T-cell (primary cell): ENCODE data around the genes C17orf113, KCNH4, STAT5B and TUBG1.

DNA sequence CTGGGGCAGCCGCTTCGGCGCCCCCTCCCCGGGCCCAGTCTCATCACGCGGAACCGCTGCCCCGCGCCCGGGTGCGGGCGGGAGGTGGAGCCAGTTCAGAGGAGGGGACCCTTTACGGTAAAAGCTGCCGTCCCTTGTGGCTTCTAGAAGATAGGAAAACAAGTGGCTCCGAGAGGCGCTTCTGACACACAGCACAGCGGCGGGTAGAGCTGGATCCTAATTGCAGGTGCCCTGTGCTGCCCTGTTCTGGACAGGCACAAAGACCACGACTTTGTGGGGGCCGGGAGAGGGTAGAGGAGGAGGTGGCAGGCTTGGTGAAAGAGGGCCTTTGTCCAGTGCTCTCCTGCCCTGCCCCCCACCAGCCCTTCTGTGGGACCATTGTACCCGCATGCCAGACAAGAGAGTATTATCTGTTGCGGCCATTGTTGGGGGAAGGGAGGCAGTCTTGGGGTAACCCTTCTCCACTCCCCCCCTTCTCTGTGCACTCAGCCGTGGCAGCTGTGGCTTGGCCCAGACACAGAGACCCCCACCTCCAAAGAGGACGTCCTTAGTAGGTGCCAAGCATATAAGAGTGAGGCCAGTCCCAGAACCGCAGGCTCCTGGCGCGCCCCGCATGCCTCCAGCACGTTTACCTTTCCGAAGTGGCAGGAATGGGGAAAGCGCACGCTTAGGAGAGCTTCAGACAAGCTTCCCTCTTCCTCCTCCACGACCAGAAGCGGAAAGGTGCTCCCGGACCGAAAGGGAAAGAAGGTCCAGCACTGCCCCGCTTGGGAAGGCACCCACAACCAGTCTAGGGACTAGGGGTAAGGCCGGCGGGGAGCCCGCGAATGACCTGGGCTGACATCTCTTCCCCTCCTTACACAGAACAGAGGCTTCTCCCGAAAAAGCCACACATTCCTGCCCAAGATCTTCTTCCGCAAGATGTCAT is 873 bp downstream of the CNP start:
- PRO-cap, 7 experiments: peak in 4 of 7 experiments; most common plus-strand start position 184 of the sequence (in 4); most common minus-strand start position 36 of the sequence (in 1)

DNA sequence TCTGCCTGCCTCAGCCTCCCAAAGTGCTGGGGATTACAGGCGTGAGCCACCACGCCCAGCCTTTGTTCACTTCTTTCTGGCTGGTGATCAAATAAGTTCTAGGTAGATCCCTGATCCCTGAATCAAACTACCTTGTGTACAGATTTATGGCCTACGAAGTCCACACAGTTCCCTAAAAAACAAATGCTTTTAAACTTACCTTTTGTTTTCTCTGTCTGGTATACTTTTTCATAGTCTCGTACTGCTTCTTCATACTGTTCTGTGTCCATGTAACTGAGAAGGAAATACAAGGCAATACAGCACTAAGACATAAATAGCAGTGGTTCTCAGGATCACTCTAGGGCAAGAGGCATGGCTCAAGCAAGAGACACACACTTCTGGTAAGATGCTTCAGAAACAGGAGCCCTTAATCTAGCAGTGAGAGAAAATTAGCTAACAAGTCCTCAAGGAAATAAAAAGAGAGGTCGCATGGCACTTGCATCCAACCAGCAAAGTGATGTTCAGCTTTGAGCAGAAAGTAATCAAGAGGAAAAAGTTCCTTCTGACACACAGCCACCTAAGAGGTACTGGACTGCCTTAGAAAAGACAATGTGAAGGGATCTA is 16.9 kb downstream of the CNP start:
- PRO-cap, 7 experiments: no peak in any of the 7 experiments

DNA sequence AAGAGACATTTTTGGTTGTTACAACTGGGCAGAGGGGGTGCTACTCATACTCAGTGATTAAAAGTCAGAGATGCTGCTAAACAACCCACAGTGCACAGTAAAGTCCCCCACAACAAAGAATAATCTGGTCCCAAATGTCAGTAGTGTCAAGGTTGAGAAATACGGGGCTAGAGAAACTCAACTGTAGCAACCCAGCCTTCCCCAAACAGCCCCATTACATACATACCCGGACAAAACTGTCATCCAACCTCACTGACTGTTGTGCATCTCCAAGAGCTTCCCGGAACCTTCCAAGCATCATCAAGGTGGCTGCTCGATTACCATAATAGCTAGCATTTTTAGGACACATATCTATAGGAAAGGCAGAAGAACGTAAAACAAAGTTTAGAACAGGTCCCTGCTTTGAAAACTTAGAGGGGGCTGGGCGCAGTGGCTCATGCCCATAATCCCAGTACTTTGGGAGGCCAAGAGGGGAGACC is 20.3 kb downstream of the DNAJC7 start:
- PRO-cap, 7 experiments: no peak in any of the 7 experiments

GRCh38 chr17:42023406-42023998 is 3.6 kb downstream of the NKIRAS2 start:
- PRO-cap, 7 experiments: no peak in any of the 7 experiments

DNA sequence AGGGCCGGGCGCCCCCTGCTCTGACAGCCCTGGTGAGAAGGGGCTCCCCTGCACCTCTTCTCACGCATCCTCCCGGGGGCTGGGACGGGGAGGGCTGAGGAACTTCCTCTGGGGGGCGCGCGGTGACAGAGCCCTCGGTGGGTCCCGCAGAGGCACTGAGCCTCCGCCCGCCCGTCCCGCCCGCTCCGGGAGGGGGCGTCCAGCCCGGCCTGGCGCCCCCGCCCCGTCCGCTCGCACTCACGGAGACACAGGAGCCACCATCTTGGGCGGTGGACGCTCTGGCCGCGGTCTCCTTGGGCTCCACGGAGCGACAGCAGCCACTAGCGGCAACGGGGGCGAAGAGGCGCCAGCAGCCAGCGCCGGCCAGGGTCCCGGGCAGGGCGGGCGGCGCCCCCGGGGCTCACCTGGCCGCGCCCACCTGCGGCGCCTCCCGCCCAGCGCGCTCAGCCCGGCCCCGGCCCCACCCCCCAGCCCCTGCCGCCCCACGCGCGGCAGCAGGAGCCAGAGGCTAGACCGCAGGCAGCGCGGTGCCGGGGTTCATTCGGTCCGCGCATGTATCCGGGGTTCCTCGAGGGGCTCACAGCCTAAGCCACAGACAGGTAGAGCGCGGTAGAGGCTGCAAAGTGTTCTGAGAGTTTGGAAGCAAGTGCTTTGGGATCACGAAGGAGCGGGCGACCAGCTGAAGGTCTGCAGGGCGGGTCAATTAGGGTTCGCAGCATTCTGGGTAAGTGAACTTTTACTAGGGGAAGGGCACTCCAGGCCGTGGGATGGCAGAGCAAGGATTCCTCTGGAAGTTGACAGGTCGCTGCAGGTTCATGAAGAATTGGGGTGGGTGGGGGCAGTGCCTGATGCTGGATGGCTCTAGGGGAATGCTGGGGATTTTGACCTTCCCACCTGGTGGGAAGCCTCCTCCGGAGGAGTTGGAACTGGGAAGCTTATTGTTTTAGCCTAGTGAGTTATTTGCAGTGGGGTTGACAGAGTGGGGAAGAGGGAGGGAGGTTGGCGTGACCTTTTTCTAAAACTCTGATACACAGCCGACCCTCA is at the start of gene C17orf113:
TSS of gene C17orf113 (minus strand) at position 286 of the 1,044 bp plus-strand sequence.
- PRO-cap, 7 experiments: peak in 3 of 7 experiments; most common plus-strand start position 540 of the sequence (in 3); most common minus-strand start position 264 of the sequence (in 1)

GRCh38 chr17:42129020-42130009 is 6.7 kb downstream of the HSPB9 start:
- PRO-cap, 7 experiments: peak in 1 of 7 experiments; most common minus-strand start chr17:42129218 (in 1)

GRCh38 chr17:42130356-42130762 is 7.8 kb downstream of the HSPB9 start:
- PRO-cap, 7 experiments: no peak in any of the 7 experiments

- PRO-cap, 7 experiments: peak in 1 of 7 experiments; most common minus-strand start chr17:42181072 (in 1)
Observed at GRCh38 chr17:42180776-42181159, at the start of gene KCNH4. KCNH4 (minus strand) TSS chr17:42181142.

DNA sequence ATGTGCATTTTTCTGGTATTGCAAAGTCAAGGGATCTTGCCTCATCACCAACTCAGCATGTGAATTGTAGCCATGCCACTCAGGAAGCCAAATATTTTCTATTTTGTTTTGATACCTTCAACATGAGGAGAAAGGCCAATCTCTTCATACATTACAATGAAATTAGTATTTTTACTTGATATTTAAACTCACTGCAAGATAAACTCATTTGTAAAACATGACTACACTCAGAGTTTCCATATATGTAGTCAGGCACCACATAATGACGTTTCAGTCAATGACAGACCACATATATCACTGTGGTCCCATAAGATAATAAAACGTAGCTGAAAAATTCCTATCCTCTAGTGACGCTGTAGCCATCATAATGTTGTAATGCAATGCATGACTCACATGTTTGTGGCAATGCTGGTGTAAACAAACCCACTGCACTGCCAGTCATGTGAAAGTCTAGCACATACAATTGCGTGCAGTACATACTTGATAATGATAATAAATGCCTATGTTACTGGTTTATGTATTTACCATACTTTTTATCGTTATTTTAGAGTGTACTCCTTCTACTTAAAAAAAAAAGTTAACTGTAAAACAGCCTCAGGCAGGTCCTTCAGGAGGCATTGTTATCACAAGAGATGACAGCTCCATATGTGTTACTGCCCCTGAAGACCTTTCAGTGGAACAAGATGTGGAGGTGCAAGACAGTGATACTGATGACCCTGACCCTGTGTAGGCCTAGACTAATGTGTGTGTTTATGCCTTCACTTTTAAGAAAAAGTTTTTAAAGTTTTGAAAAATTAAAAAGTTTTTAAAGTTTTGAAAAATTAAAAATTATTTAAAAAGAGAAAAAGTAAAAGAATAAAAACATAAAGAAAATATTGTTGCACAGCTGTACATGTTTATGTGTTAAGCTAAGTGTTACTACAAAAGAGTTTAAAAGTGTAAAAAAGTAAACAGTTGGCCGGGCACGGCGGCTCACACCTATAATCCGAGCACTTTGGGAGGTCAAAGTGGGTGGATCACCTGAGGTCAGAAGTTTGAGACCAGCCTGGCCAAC is 9.1 kb downstream of the STAT5B start:
- PRO-cap, 7 experiments: peak in 4 of 7 experiments; most common plus-strand start position 392 of the sequence (in 1); most common minus-strand start position 264 of the sequence (in 2)

DNA sequence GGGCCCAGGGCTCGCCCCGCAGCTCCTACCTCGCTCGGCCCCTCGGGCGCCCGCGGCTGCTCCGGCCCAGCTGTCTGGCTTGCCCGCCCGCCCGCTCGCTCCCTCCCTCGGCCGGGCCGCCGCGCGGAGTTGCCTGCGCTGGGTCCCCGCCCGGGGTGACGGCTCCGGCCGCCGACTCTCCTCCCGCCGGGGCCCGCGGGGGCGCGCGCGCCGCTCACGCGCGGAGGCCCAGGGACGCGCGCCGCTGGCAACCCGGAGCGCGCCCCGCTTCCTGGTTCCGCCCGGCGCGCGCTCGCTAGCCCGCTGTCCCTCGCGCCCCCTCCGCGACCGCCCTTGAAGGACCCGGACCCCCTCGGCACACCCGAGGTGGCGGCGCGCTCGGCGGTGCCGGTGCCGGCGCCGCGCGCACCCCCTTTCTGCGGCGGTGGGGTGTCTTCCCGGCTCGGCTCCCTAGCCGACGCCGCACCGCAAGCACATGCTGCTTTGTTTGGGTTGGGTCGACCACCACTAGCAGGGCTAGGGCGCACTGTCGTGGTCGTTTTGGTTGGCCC is at the start of gene STAT5B:
TSS of gene STAT5B (minus strand) at position 173 of the 551 bp plus-strand sequence.
- PRO-cap, 7 experiments: peak in 7 of 7 experiments; most common plus-strand start position 269 of the sequence (in 7); most common minus-strand start position 157 of the sequence (in 7)

DNA sequence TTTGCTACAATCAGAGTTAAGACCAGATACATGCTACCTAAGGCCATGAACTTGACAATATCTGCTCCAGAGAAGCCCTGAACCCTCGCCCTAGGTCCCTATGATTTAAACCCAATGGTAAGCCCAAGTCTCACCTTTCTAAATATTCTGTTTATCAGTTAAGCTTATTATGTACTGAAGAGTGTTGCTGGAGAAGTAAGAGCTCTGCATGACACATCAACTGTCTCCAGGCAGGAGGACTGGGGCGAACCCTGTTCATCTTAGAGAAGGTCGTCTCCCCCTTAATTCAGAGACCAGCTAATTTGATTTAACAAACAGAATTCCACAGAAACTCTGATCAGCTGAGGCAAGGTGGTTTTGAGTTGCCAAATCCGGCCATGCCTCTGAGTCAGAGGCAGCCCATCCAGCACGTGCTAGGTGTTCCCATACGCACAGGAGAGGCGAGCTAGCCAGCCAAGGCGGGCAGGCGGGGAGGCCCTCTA is 25.4 kb downstream of the STAT5A start:
- PRO-cap, 7 experiments: no peak in any of the 7 experiments

DNA sequence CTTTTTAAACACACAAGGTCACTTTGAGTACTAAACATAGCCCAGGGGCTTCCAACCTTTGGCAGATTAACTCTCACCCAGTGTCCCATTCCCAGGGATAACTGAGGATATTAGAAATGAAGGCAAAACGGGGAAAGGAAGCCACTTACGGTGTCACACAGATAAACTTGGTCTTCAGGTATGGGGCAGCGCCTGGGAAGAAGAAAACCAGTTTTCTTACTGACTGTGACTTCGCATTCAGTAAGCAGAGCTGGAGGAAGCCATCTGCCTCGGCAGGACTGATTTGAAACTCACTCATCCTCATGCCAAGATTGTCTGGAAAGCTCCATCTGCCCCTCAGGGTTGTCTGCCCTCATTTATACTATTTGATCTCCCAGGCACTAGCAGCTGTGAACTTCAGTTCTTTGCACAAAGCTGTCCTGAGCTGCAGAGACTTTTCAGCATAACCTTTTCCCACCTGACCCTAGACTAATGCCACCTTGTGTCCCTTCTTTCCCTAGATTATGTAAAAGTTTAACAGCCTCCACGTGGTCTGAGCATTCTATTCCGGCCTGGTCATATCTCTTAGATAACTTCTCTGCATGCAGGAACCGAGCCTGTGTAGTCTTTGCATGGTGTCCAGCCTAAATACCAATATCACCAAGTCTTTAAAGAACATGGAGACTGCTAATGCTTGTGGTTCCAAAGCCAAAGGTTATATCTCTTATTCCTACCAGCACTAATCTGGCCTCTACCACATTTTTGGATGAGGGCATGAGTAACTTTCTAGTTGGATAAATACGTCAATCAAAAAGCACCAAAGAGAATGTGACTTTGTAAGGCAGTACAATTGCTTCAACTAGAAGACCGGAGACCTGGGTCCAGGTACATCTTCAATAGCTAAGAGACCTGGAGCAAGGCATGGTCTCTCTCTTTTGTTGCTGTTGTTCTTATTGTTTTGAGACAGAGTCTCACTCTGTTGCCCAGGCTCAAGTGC is 29.0 kb downstream of the STAT5A start:
- PRO-cap, 7 experiments: no peak in any of the 7 experiments

GRCh38 chr17:42378974-42379910 is 9.0 kb downstream of the STAT3 start:
- PRO-cap, 7 experiments: no peak in any of the 7 experiments

- PRO-cap, 7 experiments: no peak in any of the 7 experiments
Observed at GRCh38 chr17:42405024-42405501, 16.8 kb upstream of the STAT3 start.

GRCh38 chr17:42413332-42413975 is 9.6 kb downstream of the CAVIN1 start:
- PRO-cap, 7 experiments: no peak in any of the 7 experiments

DNA sequence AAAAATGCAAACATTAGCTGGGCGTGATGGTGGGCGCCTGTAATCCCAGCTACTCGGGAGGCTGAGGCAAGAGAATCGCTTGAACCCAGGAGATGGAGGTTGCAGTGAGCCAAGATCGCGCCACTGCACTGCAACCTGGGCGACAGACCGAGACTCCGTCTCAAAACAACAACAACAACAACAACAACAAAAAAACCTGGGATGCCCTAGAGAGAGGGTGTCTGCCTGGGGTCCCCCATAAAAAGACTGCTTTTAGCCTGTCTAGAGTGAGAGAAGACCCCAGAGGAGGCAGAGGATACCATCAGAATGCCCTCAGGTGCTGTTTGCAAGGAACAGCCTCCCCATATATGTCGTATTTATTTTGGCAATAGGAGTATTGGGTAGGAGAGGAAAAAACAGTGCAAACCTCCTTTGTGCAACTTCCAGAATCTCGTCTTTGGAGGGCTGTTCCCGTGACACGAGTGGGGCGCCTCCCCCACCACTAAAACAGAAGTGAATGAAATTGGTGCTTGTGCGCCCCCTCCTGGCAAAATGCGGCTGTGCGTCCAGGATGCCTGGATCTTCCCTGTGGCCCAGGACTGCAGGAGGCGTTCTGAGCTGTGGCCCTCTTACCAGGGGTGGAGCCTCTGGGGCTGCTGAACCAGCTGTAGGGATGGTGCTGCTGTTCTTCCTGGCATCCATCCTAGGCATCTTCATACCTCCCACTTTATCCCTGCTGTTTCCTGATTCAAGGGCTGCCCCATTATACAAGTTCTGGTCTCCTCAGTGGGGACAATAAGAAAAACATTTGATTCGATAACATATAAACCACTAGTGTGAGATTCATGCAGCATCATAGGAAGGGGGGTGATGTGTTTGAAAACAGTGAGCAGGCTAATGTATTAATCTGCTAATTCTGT is 18.7 kb upstream of the NAGLU start:
- PRO-cap, 7 experiments: no peak in any of the 7 experiments

- PRO-cap, 7 experiments: no peak in any of the 7 experiments
Observed at GRCh38 chr17:42518789-42519229, 17.2 kb upstream of the NAGLU start.

- PRO-cap, 7 experiments: no peak in any of the 7 experiments
Observed at GRCh38 chr17:42573769-42574294, 3.7 kb downstream of the PSMC3IP start.

GRCh38 chr17:42609491-42609883 is at the start of gene TUBG1:
TUBG1 (plus strand) TSS chr17:42609683.
- PRO-cap, 7 experiments: peak in 7 of 7 experiments; most common plus-strand start chr17:42609696 (in 6)

GRCh38 chr17:42774922-42776196 is 2.1 kb downstream of the VPS25 start:
- PRO-cap, 7 experiments: no peak in any of the 7 experiments